ENCODE measurements around a stretch of chr9.

GRCh38 chr9:70479685-70480164, 65.3 kb upstream of the KLF9 start:
- PRO-cap, result no peak

DNA sequence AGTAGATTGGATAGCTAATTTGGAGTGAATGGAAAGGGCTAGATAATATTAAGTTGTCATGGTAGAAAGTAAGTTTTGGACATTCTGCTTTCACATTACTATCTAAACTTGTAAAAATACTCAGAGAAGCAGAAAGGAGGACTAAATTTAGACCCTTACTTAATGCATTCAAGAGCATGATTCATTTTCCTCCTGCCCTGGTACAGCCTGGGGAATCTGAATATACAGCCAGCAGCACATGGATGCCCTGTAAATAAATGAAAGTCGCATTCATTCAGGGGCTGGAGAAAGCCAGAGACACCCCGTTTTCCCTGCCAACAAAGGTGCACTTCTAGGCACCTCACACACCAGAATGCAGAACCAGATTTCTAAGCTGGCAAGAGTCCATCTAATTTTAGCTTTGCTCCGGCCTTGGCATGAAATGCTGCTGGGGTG, 172.7 kb upstream of the KLF9 start:
- PRO-cap, result no peak

- PRO-cap, result no peak
These were observed 24.7 kb downstream of the TRPM3 start for GRCh38 chr9:71096661-71097201.

DNA sequence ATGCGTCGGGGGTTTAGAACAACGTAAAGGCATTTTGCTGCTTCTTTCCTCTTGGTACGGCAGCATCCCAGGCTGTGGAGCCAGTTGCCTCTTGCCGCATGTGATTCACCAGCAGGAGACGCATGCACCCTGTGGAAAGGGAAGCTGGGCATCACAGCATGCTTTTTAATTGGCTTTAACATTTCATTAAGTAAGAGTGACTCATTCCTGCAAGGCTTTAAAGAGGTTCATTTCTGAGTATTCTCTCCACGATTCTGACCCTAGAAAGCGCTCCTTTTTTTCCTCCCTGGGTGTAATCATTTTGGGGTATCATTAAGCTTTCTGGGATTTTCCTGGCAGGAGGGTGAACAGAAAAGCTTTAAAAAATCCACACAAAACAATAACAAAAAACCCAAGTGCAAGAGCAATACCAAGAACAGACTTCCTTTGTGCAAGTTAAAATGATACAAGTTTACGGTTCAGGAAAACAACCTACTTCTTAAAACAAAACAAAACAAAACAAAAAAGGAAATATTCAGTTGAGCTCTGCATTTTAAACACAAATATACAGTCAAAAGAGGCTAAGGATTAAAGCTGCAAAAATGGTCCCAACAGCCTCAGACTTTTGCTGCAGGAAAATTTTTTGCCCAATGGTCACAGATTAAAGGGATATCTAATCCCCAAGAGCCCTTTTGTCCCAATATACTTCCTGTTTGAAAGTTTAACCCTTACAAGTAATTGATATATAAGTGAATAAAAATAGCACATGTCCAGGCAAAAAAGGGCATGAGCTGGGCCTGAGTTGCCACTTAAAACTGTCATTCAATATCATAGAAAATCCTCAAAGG, 84.2 kb downstream of the CEMIP2 start:
- PRO-cap, result bidirectional peak, plus-strand start at position 249 of the sequence, minus-strand start at position 107 of the sequence

- PRO-cap, result bidirectional peak, plus-strand start at chr9:71685656, minus-strand start at chr9:71685499
These were observed 83.2 kb downstream of the CEMIP2 start for GRCh38 chr9:71685110-71685605.

DNA sequence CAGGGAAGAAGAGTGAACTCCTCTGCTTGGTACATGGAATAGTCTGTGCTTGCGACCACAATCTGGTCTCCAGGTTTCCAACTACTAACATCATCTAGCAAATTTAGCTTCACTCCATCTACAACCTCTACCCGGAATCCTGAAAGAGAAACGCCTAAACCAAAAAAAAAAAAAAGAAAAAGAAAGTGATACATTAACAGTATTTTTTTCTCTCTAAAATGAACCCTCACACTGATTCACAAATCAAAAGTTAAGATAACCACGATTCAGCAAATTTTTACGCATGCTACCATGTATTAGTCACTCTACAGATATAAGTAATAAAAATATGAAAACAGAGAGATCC, 33.5 kb downstream of the CEMIP2 start:
- PRO-cap, result no peak

- PRO-cap, result no peak
These were observed 7.4 kb downstream of the CEMIP2 start for GRCh38 chr9:71760891-71761291.

GRCh38 chr9:71896860-71897105, 14.2 kb downstream of the ABHD17B start:
- PRO-cap, result no peak

- PRO-cap, result no peak
These were observed 33.7 kb downstream of the C9orf85 start for GRCh38 chr9:71945180-71945433.

DNA sequence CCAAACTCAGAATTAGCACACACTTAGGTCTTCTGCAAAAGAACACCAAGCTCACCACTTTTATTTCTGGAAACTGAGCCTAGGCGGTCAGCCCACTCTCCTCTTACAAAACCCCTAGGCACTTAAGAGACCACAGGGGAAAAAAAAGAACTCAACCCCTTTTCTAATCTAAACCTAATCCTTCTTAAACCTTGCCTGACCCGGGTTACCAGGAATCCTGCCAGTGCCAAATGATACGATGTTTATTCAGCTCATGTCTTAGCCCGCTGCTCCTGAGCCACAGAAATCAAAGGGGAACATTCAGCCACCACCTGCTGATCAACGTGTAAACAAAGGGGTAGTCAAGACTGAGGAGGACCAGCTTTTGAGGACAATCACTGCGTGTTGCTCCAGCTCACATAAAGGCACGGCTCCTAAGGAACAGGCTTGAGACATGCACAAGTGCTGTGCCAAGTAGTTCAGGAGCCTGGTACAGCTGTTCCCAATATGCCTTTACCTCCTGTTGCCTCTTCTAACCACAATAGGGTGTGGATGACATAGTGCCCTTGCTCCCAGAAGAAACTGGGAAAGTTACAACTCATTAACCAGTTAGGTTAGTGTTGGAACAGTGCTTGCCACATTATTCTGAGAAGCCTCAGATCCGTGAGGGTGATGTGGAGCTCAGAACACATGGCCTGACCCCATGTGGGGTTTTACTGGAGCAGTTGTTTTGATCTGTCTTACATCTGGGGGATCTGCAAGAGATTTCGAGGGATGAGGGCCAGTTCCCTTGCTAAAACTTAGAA, 49.3 kb downstream of the ZFAND5 start:
- PRO-cap, result no peak

DNA sequence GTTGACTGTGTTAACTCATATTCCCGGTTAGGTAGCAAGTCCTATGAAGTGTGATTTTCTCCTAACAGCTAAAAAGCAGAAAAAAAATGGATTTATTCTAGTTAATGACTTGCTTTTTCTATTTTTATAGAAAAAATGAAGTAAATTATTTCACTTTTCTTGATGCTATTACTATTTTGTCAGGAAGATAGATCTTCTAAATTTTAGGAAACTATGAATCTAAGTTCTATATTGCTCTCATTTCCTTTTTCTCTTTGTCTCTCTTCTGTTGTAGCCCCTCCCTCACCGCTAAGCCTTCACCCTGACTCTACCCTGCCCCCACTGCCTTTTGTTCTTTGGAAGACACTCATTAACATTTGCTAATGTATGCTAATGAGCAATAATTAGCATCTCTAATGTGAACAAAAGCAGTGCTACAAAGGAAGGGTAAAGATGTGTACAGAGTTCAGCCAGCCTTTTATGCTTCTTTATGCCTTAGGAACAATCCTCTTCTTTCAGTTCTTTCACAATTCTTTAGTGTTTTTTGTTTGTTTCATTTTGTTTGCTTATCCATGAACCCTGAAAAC, 159.1 kb downstream of the TMC1 start:
- PRO-cap, result no peak

GRCh38 chr9:73154646-73155914, 3.4 kb downstream of the ANXA1 start:
- PRO-cap, result bidirectional peak, plus-strand start at chr9:73155015, minus-strand start at chr9:73154919

DNA sequence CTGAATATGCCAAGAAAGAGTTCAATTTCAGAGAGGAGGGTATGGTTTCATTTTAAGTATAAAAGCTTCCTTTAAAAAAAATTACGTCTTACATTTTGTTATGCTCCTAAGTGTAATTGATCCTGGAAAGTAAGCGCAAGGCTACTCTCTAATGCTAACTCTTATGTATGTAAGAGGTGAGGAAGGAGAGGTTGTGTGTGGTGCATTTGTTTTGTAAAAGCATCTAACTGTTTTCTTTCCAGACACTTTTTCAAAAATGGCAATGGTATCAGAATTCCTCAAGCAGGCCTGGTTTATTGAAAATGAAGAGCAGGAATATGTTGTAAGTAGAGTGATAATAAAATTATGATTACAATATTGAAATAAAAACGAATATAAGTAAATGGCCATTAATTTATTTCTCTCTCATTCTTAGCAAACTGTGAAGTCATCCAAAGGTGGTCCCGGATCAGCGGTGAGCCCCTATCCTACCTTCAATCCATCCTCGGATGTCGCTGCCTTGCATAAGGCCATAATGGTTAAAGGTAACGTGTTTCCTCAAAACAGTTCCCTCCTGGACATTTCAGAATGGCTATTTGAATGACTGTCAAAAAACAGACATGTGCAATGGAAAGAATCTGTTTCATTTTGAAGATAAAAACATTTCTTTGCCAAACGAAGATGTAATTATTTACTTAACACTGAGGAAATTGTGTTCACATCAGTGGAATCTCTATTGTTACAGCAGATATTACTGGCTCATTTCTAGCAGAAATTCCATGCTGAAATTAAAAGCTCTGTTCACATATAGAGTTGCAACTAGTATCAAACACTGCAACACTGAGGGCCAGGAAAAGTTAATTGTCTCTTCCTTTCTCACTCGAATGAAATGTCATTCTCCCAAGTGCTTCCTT, 6.9 kb downstream of the ANXA1 start:
- PRO-cap, result no peak

DNA sequence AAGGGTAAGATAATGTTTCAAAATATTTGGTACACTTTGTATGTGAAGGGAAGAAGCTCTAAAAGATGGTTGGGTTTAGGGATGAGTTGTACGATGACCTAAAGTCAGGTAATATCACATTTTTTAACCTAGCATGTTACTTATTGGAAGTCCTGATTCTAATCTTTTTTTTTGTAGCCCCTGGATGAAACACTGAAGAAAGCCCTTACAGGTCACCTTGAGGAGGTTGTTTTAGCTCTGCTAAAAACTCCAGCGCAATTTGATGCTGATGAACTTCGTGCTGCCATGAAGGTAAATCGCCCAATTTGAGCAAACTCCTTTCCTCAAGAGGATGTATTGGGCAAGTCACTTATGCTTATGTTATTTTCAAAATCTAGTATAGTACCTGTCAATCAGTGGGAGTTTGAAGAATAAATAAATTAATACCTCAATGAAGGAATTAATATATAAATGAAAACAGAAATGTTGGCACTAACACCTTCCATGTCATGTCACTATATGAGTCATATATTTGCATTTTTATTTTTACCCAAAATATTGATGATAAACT, 8.5 kb downstream of the ANXA1 start:
- PRO-cap, result no peak

GRCh38 chr9:74279787-74280138, 217.4 kb upstream of the RORB start:
- PRO-cap, result no peak

DNA sequence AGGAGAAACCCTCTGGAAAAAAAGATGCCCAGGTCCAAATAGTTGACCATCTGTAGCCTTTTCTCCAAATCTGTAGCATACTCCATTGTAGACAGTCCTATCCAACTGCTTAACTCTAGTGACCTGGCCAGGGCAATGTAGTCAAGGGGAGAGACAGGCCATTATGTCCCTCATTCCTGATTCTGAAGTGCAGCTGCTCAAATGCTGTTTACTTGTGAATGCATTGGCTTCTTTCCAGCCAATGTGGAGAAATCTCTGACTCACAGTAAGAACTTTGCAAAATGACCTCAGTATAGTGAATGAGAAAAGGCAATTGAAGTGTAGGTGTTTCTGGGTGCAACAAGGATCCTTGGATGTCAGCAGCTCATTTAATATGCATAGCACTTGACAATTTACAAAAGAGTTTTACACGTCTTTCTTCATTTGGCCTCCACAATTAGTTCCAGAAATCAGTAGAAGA, 367.1 kb downstream of the OSTF1 start:
- PRO-cap, result no peak

DNA sequence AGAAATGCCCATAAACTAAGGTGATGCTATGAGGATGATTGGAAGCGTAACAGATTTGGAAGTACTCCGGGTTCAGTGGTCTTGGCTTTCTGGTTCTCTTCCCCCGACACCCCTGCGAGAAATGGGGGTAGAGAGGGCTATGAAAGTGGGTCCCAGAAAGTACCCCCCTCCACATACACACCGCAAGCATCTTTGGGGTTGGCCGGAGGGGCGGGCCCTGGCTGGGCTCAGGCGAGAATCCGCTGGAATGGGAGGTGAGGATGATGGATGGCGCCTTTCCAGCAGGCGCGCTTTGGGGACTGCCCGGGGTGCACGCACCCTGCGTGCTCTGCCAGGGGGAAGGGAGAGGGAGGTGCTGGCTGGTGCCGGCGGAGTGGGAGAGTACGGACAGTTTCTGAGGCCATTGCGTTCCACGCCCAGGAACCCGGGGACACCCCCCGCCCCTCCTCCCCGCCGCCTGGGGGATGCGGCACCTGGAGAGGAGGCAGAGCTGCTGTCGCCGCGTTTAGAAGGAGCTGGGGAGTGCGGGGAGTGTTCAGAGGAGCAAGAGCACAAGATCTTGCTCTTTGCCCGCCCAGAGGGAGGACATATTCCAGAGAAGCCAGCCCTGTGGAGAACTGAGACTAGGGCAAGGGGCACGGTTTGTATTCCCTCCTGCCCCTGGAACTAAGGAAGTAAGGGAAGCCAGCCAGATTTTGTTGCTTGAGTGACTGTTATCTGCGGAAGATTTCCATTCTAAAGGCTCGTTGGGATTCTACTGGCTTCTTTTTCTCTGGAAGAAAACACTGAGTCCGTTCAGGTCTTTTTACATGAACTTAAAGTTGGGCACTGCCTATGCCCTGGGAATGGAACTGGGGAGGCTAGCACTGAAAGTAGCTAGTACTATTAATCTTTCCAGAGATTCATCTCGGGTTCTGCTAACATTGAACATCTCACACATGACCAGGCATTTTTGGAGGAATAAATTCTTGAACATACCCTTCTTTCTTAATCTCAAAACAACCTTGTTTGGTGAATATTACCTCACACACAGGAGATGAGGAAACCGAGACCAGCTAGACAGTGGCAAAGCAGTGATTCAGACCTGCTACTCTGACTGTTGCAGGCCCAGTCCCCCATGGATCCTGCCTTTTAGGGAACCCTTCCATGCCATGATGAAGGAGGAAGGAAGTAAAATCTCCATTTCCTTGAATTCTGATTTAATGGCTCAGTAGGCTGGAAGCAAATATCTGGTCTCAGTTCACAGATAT, 2.2 kb downstream of the PCSK5 start:
- PRO-cap, result no peak

DNA sequence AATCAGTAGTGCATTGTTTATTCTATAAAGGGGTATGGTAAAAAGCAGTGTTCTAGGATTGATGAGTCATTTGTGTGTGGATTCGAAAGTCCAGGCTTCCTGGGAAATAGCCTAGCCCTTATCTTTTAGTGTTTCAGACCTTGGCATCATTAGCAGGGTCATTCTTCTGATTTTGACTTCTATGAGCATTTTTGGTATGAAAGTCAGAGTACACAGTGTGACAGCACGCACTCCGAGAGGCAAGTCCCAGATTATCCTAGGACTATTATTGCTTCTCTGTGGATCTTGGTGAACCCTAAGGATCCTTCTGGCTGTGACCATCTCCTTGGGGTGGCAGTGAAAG, 16.9 kb downstream of the PCSK5 start:
- PRO-cap, result no peak

GRCh38 chr9:76071443-76072172, 181.1 kb downstream of the PCSK5 start:
- PRO-cap, result no peak

DNA sequence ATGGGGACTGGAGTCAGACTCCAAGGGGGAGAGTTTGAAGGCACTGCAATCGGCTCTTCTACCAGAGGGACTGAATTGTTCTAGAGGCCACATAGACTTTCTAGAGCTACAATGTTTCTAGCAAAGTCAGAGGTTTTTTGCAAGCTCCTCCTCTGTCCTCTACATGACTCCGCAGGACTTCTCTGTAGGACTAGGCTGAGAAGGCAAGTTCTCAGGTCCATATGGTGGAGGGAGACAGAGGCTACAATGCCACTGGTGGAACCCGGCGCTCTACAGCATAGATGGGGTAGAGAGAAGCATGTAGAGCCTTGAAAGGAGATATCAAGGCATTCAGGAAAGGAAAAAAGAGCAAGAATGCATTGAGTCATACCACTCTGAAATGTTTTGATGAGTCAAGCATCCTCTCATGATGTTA, 178.3 kb downstream of the RFK start:
- PRO-cap, result no peak